Liver (tissue), 9 donors: ENCODE measurements around the genes OR5C1 and CRB2.

- PRO-cap, 5 experiments: no peak in any of the 5 experiments
- RAMPAGE, long total RNA, 2 experiments: no peak in any of the 2 experiments
- RRBS: no CpG with 5 or more reads among the region's 2 CpGs
Observed at GRCh38 chr9:121484723-121485054, 15.0 kb downstream of the GGTA1 start.

DNA sequence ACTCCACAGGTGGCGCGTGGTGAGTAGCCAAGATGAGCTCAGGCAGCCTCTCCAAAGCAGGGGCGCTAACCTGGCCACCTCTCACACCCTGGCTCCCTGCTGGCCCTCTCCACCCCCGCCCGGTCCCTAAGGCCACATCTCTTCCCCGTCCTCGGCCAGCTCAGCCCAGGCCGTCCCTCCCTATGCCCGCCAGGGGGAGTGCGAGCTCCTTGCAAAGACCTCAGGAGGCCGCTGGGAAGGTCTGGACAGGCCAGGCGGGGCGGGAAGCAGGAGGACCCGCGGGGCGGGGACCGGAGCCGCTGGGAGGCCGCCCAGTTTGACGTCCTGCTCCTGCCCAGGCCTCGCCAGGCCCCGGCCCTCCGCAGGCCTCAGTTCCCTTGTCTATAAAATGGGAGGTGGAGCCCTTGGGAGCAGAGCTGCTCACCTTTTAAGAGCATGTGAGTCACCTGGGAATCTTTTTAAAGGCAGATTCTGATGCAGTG lies 46.3 kb upstream of the GGTA1 start:
- PRO-cap, 5 experiments: peak in 3 of 5 experiments; most common plus-strand start position 314 of the sequence (in 3)
- RAMPAGE, long total RNA, 2 experiments: no peak in any of the 2 experiments
- RRBS: 3% methylated on average over 8 of the region's 23 CpGs

DNA sequence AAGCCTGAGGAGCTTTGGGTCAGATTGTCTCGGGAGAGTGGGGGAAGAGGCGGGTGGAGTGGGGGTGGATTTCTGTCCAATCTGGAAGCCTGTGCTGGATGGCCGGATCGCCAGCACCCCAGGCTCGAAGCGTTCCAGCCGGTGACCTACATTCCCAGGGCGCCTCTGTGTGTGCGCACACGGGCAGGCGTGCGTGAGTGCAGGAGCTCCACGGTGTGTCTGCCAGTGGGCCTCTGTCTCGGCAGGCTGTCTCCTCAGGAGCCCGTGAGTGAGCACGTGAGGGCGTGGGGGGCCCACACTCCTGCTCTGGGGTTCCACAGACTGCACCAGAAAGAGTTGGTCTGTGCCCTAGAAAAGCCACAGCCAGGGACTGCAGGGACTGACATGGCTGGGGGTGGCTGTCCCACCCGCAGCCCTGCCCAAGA lies 74.2 kb upstream of the DAB2IP start:
- PRO-cap, 5 experiments: no peak in any of the 5 experiments
- RAMPAGE, long total RNA, 2 experiments: no peak in any of the 2 experiments
- RRBS: no CpG with 5 or more reads among the region's 18 CpGs

DNA sequence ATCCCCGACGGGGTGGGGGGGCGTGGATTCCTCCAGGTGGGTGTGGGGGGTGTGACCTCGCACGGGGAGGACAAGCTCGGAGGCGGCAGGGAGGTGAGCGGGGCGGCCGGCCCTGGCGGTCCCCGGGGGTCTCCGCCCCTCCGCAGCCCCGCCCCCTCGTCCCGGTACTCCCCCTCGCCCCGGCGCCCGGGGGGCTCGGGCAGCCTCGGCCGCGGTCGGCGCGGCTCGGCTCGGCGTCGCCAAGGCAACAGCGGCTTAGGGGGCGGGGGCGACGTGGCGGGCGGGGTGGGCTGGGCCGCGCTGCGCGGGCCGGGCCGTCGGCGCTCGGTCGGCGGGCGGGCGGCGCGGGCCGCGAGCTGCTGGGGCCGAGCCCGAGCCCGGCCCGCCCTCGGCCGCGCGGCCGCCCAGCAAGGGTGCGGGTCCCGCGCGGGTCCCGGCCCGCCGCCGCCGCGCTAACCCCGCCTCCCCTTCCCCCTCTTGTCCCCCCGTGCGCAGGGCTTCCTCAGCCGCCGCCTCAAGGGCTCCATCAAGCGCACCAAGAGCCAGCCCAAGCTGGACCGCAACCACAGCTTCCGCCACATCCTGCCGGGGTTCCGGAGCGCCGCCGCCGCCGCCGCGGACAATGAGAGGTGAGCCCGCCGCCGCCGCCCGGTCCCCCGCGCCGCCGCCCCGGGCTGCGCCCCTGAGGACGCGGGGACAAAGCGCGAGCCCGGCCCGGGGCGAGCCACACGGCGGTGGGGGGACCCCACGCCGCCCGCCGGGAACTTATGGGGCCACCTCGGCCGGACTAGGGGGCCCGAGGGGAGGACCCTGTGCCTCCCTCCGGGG lies 47.6 kb downstream of the DAB2IP start:
- PRO-cap, 5 experiments: no peak in any of the 5 experiments
- RAMPAGE, long total RNA, 2 experiments: no peak in any of the 2 experiments
- RRBS: 31% methylated on average over 63 of the region's 119 CpGs

- PRO-cap, 5 experiments: no peak in any of the 5 experiments
- RAMPAGE, long total RNA, 2 experiments: no peak in any of the 2 experiments
- RRBS: no CpG with 5 or more reads among the region's 7 CpGs
Observed at GRCh38 chr9:121746247-121746823, 94.9 kb downstream of the DAB2IP start.

DNA sequence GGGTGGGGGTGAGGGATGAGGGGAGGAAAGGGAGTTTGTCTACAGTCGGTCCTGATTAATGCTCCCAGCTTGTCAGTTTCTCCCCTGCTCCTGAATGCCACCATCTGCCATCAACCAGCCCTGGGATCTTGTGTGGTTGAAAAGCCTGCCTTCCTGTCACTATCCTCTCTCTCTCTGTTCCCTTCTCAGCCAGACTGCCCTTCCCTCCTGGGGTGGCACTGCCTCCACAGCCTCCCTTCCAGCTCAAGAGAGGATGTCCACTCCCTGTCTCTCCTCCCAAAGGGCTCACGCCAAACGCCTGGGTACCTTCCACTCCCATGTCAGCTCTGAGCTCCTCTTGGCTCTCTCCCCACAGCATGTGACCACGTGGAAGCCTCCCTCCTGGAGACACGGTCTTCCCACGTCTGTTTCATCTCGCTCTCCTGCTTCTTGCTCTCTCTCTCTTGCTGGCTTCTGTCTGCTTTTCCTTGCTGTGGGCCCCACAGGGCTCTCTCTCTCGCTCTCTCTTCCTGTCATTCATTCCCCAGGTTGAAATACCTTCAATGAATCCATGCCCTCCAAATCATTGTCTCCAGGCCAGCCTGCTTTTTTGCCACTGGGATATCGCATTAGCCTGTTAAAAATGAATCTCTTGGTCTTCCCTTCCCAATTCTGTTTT lies 186.2 kb downstream of the DAB2IP start:
- PRO-cap, 5 experiments: no peak in any of the 5 experiments
- RAMPAGE, long total RNA, 2 experiments: no peak in any of the 2 experiments
- RRBS: no CpG with 5 or more reads among the region's 9 CpGs

DNA sequence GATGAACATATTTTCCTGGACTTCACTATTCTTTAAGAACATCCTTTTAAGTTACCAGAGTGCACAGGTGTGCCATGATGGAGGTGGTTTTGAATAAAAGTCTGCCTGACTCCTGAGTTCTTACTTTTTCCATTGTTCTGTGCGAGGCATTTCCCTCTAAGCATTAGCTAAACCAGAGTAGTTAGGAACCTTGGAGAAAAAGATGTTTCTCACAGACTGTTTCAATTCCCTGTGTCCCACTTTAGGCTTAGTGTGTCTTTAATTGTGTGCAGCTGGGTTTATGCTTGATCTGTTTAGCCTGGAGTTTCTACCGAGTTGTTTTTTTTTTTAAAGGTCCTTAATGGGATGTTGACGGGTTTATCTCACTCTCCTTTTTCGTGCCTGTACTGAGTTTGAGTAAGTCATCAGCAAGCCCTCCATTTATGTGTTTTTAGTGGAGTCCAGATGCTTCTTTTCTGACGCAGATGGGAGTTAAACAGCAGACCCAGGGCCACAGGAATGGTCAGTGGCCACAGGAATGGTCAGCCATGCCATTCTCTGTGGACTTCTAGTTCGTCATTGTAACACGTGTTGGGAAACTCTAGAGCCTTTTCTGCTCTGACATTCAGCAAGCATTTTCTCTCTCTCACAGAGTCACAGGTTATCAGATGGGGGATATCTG lies 190.7 kb downstream of the TTLL11 start:
- PRO-cap, 5 experiments: no peak in any of the 5 experiments
- RAMPAGE, long total RNA, 2 experiments: no peak in any of the 2 experiments
- RRBS: no CpG with 5 or more reads among the region's 7 CpGs

- PRO-cap, 5 experiments: no peak in any of the 5 experiments
- RAMPAGE, long total RNA, 2 experiments: no peak in any of the 2 experiments
- RRBS: no CpG with 5 or more reads among the region's 8 CpGs
Observed at GRCh38 chr9:121913992-121914668, 179.0 kb downstream of the TTLL11 start.

DNA sequence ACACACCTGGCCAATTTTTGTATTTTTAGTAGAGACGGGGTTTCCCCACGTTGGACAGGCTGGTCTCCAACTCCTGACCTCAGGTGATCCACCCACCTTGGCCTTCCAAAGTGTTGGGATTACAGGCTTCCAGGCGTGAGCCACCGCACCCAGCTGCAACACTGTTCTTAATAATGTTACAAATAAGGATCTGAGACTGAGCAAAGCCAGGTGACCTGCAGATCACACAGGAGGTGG lies 91.9 kb downstream of the TTLL11 start:
- PRO-cap, 5 experiments: peak in 2 of 5 experiments; most common minus-strand start position 163 of the sequence (in 2)
- RAMPAGE, long total RNA, 2 experiments: no peak in any of the 2 experiments
- RRBS: no CpG with 5 or more reads among the region's 4 CpGs

DNA sequence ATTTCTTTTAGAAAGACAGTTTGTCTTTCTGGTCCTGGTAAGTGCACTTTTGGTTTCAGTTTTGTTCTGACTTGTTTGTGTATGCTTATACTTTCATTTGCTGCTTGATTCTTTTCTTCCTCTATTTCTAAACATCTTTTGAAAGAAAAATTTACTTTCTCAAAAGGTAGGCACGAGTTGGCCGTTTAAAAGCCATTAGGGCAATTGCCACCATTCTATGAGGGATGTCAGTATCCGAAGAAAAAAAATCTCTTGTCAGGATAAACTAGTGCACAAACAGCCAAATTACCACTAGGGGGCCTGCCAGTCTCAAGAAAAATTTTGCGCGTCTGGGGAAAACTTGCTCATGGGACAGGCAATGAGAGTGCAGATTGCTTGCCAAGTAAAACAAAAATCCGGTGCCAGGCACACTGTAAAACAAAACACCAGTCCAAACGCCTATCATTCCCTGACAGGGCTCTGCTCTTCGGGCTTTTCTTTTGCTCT lies 12.8 kb downstream of the OR1J1 start:
- PRO-cap, 5 experiments: no peak in any of the 5 experiments
- RAMPAGE, long total RNA, 2 experiments: no peak in any of the 2 experiments
- RRBS: no CpG with 5 or more reads among the region's 8 CpGs

- PRO-cap, 5 experiments: no peak in any of the 5 experiments
- RAMPAGE, long total RNA, 2 experiments: no peak in any of the 2 experiments
- RRBS: no CpG with 5 or more reads among the region's 10 CpGs
Observed at GRCh38 chr9:122595892-122596237, 12.7 kb upstream of the OR1L8 start.

GRCh38 chr9:122788766-122788961 lies at the start of gene OR5C1:
Gene OR5C1, plus strand, starts transcription at chr9:122788933.
- PRO-cap, 5 experiments: no peak in any of the 5 experiments
- RAMPAGE, long total RNA, 2 experiments: no peak in any of the 2 experiments
- RRBS: no CpG with 5 or more reads among the region's 3 CpGs

DNA sequence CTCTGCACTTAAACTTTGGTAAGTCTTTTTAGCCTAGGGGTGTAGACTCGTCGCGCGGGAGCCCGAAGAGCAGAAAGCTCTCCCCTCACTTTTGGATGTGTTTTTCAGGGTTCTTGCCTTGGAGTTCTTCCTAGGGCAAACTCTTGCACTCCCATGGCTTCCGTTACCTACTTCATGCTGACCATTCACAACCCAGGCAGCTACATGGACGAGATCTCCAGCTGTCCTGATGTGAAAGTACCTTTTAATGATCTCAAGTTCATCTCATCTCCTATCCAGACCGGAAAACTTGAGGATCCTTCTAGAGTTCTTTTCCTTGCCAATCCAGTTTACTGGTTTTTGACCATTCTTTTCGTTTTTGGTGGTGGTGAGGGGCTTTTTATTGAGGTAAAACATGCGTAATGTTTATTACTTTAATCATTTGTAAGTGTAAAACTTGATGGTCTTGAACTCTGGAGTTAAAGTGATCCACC lies 584 bp upstream of the ZBTB26 start:
- PRO-cap, 5 experiments: no peak in any of the 5 experiments
- RAMPAGE, long total RNA, 2 experiments: no peak in any of the 2 experiments
- RRBS: no CpG with 5 or more reads among the region's 10 CpGs

- PRO-cap, 5 experiments: no peak in any of the 5 experiments
- RAMPAGE, long total RNA, 2 experiments: no peak in any of the 2 experiments
- RRBS: no CpG with 5 or more reads among the region's 7 CpGs
Observed at GRCh38 chr9:123090182-123090697, 56.8 kb downstream of the GPR21 start.

- PRO-cap, 5 experiments: peak in 2 of 5 experiments; most common plus-strand start chr9:123099762 (in 2); most common minus-strand start chr9:123099673 (in 1)
- RAMPAGE, long total RNA, 2 experiments: no peak in any of the 2 experiments
- RRBS: no CpG with 5 or more reads among the region's 7 CpGs
Observed at GRCh38 chr9:123099206-123099873, 65.9 kb downstream of the GPR21 start.

DNA sequence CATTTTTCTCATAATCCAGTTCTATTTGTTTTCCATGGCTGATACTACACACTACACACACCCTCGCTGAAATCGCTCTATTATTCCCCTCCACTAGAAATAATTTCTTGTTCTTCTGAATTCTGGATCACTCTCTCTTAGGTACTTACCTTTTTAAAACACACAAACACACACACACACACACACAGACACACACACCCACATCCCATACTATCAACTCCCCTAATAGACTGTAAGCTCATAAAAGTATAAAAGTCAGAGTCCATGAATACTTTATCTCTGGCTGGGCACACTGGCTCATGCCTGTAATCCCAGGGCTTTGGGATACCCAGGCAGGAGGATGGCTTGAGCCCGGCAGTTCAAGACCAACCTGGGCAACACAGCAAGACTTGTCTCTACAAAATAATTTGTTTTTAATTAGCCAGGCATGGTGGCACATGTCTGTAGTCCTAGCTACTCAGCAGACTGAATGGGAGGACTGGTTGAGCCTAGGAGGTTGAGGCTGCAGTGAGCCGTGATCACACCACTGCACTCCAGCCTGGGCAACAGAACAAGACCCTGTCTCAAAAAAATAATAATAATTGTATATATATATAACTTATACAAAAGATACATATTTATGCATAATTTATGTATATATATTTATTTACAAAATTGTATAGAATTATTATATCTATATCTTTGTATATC lies 11.0 kb downstream of the STRBP start:
- PRO-cap, 5 experiments: no peak in any of the 5 experiments
- RAMPAGE, long total RNA, 2 experiments: no peak in any of the 2 experiments
- RRBS: no CpG with 5 or more reads among the region's 4 CpGs

- PRO-cap, 5 experiments: no peak in any of the 5 experiments
- RAMPAGE, long total RNA, 2 experiments: no peak in any of the 2 experiments
- RRBS: no CpG with 5 or more reads among the region's 14 CpGs
Observed at GRCh38 chr9:123355896-123356384, at the start of gene CRB2. Gene CRB2, plus strand, starts transcription at chr9:123356197.

GRCh38 chr9:123364335-123364516 lies 8.2 kb downstream of the CRB2 start:
- PRO-cap, 5 experiments: no peak in any of the 5 experiments
- RAMPAGE, long total RNA, 2 experiments: no peak in any of the 2 experiments
- RRBS: 61% methylated on average over 4 of the region's 6 CpGs

DNA sequence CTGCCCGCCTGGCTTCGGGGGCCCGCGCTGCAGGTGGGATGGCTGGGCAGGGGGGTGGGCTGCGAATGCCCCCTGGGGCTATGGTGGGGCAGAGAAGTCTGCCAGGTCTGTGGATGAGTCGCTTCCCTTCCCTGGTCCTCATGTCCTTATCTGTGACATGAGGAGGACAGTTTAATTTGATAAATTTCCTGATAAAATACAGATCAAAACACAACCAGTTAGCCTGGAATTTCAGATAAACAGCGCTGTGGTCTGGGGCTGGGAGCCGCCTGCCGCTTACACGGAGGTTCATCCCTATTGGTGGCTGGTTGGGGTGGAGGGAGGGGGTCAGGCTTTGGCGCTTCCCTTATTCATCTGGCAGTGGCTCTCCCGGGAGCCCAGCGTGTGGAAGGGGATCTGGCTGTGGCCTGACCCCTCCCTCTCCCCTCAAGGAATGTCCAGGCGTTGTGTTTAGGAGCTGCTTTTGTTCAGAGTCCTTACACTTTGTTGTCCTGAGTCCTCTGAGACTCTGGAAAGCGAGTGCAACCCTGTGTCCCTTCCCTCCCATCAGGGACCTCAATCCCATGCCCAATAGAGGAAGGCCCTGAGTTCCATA lies 18.0 kb downstream of the CRB2 start:
- PRO-cap, 5 experiments: no peak in any of the 5 experiments
- RAMPAGE, long total RNA, 2 experiments: no peak in any of the 2 experiments
- RRBS: no CpG with 5 or more reads among the region's 15 CpGs

DNA sequence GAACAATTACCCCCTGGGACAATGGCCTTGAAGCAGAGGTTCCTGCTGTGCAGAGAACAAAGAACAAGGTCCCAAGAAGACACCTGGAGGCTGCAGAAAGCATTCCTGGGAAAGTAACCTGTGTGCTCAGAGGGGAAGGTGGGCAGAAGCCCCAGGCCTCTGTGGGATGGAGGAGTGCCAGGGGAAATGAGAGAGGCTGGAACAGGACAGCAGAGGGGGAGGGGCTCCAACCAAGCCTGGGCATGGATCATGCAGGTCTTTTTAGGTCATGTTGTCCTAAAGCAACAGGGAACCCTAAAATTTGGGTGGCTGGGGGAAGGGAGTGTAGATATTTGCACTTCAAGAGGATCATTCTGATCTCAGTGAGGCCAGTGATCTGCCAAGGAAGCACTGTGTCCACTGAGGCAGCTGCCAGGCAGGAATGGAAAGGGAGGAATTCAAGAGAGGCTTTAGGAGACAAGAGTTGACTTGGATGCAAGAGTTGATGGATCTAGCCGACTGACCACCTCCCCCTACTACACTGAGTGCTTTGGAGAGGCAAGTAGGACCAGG lies 126.7 kb downstream of the CRB2 start:
- PRO-cap, 5 experiments: peak in 3 of 5 experiments; most common plus-strand start position 362 of the sequence (in 2); most common minus-strand start position 176 of the sequence (in 1)
- RAMPAGE, long total RNA, 2 experiments: no peak in any of the 2 experiments
- RRBS: no CpG with 5 or more reads among the region's 1 CpG